Pericardium fibroblast (primary cell): ENCODE measurements around a stretch of chr21.

DNA sequence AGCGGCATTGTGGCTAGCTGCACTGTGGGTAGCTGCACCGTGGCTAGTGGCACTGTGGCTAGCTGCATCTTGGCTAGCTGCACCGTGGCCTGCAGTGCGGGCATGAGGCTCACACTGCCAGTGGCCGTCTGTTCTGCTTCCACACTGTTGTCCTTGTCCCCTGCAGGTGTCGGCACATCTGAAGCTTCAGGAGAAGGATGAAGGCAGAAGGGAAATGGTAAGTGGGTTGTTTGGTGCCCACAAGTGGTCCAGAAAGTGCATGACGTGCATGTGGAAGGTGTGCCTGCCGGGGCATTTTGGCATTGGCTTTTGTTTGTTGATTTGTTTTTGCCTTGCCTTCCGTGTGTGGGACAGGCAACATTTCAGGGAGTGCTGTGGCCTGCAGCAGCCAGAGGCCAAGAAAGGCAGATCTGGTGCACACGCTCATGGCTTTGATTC, 38.5 kb downstream of the TFF3 start:
- RAMPAGE, long total RNA, result no peak

GRCh38 chr21:42299124-42300015, 15.8 kb downstream of the TFF3 start:
- RAMPAGE, long total RNA, result no peak

GRCh38 chr21:42385744-42386324, 10.0 kb downstream of the TMPRSS3 start:
- RAMPAGE, long total RNA, result no peak

DNA sequence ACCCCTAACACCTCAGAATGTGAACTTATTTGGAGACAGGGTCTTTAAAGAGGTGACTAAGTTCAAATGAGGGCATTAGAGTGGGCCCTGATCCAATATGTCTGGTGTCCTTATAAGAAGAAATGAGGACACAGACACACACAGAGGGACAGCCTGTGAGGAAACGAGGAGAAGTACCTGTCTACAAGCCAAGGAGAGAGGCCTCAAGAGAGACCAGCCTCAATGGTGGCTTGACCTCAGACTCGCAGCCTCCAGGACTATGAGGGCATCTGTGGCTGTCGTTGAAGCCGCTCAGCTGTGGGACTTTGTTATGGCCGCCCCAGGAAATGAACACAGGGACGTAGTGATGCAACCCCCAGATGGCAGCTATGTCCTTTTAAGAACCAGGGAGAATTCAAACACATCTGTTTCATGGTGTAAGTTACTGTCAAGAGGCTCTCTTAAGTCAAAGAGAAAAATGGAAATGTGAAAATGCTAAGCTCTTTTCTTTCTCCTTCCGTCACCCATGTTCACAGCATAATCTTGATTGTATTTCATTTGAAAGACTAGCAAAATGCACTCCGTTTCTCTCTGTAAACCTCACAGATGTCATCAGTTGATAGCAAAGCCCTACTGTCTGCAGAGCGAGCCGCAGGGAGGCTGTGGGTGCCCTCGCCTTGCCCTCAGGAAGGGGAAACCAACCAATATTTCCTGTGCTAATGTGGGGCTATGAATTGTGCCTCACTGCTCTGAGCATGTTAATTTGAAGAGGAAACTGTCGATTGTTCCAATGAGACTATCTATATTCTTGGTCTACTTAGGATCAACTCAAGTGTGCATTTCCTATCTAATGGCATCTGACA, 21.3 kb downstream of the UBASH3A start:
- RAMPAGE, long total RNA, result no peak

GRCh38 chr21:42455832-42456352, 40.1 kb downstream of the RSPH1 start:
- RAMPAGE, long total RNA, result no peak

GRCh38 chr21:42493387-42493706, 2.7 kb downstream of the RSPH1 start:
- RAMPAGE, long total RNA, result no peak

DNA sequence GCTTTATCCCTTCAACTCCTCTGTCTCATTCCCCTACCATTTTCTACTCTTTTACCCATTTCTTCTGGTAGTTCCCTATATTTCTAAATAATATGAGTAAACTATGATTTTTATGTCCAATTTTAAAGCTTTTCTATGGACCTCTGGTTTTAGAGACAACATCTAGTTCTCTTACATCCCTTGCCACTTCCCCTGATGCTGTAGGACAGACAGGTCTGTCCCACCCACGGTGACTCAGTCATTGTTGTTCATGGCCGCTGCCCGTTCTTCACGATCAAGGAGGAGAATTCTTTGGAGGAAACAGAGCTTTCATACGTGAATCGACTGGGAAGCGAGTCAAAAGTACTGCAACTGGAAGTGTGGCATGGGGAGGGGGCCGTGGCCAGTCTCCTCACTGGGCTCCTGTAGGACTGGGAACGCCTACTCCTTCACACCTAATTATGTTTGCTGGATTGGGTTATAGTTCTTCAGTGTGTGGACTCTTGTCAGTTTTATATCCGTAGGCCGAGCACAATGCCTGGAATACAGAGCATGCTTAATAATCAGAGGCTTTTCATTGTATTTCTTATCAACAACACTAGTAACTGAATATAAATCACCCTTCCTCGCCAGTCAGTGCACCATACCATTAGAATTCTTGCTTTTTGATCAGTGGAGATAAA, 4.4 kb upstream of the SLC37A1 start:
- RAMPAGE, long total RNA, result no peak

DNA sequence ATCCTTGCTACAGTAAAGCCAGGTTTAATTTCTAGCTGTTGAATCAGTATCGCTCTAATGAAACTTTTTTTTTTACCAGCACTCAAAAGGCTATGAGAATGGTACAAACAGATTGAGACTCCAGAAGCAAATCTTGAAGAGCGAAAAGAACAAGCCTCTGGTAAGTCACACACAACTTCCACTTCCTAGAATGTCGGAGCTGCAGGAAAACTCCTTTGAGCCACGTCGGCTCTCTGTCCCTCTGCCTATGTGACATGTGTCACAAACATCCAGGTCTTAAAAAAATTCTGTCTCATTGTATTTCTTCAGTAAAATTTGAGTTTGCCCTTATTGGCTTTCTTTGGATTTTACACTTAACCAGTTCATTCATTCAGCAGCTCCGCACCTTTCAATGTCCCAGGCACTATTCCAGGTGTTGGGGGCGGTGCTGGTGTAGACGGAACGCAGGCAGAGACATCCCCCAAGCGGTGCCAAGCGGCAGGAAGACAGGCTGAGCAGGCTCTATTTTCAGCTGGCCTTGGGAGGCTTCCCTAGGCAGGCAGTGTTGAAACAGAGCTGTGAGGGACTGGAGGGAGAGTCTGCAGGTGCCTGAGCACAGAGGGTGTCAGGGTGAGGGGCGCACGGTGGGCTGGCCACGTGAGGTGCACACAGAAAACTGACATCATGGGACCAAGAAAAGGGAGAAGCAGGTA, 40.5 kb downstream of the SLC37A1 start:
- RAMPAGE, long total RNA, result no peak

DNA sequence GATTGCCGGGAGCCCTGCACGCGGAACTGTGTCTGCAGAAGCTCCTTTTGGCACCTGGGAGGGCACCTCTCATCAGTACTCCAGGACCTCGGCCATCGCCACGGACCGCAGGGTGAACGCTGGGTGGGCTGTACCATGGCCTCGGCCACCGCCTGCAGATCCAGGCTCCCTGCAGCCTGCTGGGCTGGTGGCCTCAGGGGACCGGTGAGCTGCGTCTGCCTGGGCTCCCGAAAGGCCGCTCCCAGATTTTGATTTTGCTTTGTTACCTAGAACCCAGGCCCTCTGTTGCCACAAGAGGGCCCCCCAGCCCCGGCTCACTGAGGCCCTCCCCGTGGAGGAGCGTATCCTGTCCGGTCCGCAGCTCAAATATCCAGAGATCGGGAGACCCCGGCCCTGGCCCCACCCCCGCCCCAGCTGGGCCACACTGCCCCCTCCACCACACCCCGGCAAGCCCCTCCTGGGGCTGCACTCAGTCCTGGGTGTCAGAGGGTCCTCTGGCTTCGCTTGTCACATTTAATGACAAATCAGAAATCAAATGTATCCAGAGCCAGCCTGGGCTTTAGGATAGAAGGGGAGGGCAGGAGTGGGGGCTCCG, 60.2 kb upstream of the PDE9A start:
- RAMPAGE, long total RNA, result no peak

DNA sequence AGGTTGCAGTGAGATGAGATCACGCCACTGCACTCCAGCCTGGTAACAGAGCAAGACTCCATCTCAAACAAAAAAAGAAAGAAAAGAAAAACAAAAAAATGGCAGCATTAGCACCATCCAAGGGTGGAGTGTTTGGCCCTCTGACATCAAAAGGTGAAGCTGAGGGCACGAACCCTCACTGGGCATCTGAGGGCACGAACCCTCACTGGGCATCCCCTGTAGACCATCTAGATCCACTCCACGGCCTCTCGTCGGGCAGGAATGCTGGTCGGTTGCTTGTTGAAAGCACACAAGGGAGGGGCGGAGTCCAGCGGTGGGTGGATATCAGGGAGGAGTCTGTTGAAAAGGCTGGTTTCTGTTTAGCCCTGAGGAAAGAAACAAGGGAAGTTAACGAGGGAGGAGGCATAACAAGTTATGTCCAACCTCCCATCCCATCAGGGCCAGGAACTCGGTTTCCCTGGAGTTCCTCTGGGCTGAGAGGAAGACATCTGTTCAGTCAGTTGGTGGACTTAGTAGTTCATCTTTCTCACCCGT, 32.3 kb upstream of the PDE9A start:
- RAMPAGE, long total RNA, result no peak

GRCh38 chr21:42746545-42747708, 93.5 kb downstream of the PDE9A start:
- RAMPAGE, long total RNA, result no peak

DNA sequence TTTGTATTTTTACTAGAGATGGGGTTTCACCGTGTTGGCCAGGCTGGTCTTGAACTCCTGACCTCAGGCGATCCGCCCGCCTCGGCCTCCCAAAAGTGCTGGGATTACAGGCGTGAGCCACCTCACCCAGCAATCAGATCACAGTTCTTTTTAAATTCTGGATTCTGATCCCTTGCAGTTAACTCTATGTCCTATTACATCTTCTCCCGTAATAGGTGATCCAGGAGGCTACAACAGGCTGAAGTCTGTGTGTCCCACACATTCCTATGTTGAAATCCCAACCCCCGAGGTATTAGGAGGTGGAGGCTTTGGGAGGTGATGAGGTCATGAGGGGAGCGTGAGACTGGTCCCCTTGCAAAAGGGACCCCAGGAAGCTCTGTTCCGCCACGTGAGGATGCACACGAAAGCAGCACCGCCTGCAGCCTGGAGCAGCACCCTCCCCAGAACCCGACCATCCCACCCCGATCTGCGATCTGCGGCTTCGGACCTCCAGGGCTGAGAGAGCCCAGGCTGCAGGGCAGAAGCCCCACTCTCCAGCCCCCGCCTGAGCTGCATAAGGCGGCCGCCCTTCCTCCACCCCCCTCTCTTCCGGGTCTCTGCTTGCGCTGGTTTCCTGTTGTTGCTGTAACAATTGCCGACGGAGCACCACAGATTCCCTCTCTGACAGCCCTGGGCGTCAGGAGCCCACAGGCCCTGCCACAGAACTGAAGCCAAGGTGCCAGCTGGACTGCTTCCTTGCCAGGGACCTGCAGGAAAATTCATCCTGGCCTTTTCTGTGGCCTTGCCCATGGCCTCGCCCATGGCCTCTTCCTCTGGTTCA, 95.7 kb downstream of the WDR4 start:
- RAMPAGE, long total RNA, result no peak

DNA sequence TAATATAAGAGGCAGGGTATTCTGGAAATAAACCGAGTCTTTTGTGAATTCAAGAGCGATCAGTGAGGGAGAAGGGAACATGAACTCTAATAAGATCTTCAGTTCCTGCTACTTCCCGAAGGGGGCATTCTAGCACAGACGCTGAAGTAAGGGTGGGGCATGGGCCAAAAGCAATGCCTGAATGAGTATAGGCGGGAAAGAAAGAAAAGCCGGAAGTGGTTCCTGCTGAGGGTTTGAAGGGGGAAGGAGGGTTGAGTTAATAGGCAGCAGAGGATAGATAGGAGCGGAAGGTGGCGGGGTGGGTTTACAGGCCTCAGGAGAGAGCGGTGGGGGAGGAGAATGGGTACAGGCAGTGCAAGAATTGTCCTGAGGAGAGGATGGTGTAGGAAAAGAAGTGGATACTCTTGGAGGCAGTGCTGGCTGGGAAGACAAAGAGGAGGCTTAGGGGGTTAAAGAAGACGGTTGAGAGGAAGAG, 1.5 kb downstream of the ERVH48-1 start:
- RAMPAGE, long total RNA, result no peak

GRCh38 chr21:42996978-42997375, 22.6 kb downstream of the PKNOX1 start:
- RAMPAGE, long total RNA, result no peak

GRCh38 chr21:43046160-43046754, 29.4 kb downstream of the CBS start:
- RAMPAGE, long total RNA, result no peak

GRCh38 chr21:43091910-43092476, 15.4 kb downstream of the U2AF1 start:
- RAMPAGE, long total RNA, result no peak

DNA sequence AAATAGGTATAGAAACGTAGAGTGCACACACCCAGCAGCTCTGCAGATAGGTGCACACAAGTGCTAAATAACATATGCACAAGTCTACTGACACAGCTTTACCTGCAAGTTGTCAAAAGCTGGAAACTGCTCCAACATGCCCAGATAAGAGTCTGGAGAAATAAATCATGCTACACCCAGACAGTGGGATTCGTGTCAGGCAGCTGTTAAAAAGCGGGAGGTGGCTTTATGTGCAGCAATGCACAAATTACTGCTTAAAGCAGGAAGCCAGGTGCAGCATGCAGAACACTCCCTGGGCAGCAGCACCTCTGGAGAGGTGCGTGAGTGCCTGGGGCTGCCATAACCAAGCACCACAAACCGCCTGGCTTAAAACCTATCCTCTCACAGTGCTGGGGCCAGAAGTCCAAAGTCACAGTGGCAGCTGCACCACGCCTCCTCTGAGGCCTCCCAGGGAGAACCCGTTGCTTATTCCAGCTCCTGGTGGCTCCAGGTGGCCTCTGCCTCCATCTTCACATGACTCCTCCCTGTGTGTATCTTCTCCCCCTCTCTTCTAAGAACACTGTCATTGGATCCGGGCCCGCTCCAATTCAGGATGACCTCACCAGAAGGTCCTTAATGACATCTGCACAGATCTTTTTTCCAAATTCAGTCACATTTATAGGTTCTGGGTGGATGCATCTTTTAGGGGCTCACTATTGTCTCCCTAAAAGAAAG, 115.6 kb downstream of the SIK1 start:
- RAMPAGE, long total RNA, result no peak

DNA sequence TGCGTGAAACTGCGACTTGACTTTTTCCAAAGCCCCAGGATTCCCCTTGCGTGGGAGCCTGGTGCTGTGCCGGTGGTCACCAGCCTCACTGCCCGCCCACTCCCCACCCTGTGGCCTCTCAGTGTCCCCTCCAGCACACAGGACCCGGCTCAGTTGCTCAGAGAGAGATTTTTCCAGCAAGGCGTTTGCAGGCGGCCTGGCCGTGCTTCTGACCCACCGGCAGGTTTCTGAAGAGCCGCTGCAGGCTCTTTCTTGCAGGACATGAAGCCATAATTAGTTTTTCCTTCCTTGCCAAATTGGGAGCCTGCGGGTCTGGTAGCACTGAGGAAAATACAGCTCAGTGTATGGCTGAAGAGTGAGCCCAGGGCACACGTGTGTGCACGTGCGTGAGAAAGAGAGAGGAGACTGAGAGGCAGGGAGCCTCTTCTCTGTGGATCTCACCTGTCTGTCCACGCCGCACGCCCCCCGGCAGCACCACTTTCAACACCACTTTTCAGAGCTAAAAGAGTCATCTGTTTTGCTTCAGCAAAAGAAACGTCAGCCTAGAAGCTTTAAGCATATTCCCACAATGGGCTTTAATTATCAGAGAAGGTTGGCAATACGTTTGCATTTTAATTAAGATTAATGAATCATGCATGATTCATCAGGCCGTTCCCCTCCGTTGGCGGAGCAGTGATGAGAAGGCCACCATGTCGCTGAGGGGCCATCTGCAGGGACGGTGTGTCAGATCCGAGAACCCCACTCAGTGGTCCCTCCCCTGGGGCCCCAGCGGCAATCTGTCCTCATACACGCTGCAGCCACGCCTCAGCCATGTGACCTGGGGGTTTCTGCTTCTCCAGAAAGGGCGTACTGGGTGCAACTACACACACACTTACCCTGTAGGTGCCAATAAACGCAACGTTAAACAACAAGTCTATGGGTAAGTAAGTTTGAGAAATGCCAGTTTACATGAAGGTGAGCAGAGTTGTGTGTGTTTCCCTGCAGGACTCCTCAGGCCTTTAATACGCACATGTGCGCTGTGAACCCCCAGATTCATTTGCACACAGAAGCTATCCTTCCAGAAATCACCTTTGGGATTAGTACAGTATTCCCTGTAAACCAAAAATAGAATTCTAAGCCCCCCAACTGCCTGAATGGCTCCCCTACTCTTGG, 56.7 kb downstream of the SIK1 start:
- RAMPAGE, long total RNA, result no peak

GRCh38 chr21:43463344-43463872, 36.5 kb upstream of the SIK1 start:
- RAMPAGE, long total RNA, result no peak

GRCh38 chr21:43639627-43640209, 19.6 kb downstream of the HSF2BP start:
- RAMPAGE, long total RNA, result no peak